Tibial artery (tissue), 1 donor: ENCODE measurements around a stretch of chr3.

GRCh38 chr3:123346610-123347281 lies 102.1 kb downstream of the ADCY5 start:
- PRO-cap = bidirectional peak, plus-strand start at chr3:123347033, minus-strand start at chr3:123346740

DNA sequence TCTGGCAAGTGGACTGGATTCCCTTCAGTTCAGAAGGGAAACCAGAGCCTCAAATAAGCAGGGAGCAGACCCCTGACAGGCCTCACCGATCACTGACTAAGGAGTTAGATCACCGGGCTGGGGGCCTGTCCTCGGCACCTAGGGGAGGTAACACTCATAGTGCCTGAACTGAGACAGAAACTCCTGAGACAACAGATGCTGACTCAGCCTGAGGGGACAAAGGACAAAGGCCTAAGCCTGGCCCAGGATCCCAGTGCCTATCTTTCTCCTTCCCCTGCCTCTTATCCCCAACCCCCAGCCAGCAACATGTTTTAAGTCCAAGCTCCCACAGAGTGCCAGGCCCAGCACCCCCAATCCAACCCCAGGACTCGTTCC lies 37.6 kb downstream of the ADCY5 start:
- PRO-cap = no peak

DNA sequence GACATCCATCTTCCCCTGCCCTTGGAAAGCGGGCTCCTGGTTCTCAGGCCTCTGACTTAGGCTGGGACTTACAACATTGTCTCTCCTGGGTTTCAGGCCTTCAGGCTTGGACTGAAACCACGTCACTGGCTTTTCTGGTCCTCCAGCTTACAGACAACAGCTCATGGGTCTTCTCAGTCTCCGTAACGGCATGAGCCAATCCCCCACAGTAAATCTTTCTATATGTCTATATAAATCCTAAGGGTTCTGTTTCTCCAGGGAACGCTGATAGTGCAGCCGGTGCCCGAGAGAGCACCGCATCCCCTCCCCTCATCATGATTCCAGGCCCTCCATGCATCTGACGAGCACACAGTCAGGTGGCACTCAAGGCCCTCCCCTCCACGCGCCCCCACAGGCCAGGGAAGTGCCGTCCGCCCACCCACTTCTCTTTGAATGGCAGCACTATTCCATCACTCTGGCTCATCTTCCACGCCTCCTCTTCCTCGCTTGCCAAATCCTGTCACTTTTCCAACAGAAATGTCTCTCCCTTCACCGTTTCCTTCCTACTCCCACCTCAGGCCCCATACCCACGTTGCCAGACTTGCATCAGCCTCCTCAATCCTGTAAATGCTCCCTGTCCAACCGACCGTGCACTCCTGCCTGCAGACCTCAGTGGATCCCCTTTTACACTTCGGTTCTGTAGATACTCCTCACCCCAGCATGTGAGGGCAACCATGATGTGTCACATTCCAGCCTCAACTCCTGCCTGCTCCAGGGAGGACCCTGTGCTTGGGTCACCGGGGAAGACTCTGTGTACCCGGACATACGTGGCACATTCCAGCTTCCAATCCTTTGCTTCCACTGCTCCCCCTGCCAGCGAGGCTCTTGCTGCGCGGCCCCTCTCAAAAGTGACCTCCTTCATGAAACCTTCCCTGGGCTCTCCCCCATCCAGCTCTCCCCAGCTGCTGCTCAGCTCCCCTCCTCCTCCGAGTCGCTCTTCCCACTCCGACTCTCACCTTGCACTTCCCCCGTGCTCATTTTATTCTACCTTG lies 29.7 kb downstream of the ADCY5 start:
- PRO-cap = no peak

GRCh38 chr3:123447324-123448446 lies 1.2 kb downstream of the ADCY5 start:
- PRO-cap = bidirectional peak, plus-strand start at chr3:123447568, minus-strand start at chr3:123447531; bidirectional peak, plus-strand start at chr3:123448215, minus-strand start at chr3:123448064

- PRO-cap = no peak
Measured at GRCh38 chr3:123450745-123451445, 2.0 kb upstream of the ADCY5 start.

DNA sequence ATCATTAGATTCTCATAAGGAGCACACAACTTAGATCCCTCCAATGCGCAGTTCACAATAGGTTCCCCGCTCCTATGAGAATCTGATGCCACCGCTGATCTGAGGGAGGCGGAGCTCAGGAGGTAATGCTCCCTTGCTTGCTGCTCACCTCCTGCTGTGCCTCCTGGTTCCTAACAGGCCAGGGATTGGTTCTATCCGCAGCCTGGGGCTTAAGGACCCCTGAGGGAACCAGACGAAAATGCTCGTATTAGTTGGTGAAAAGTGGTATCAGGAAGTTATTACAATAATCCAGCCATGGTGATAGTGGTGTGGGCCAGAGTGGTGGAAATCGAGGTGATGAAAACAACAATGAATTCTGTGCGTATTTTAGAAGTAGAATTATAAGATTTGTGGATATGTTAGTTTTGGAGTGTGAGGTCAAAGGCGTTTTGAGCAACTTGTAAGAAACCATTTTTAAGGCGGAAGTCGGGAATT lies 1.4 kb upstream of the HACD2 start:
- PRO-cap = no peak

GRCh38 chr3:123610275-123610817 lies 25.5 kb upstream of the HACD2 start:
- PRO-cap = no peak

DNA sequence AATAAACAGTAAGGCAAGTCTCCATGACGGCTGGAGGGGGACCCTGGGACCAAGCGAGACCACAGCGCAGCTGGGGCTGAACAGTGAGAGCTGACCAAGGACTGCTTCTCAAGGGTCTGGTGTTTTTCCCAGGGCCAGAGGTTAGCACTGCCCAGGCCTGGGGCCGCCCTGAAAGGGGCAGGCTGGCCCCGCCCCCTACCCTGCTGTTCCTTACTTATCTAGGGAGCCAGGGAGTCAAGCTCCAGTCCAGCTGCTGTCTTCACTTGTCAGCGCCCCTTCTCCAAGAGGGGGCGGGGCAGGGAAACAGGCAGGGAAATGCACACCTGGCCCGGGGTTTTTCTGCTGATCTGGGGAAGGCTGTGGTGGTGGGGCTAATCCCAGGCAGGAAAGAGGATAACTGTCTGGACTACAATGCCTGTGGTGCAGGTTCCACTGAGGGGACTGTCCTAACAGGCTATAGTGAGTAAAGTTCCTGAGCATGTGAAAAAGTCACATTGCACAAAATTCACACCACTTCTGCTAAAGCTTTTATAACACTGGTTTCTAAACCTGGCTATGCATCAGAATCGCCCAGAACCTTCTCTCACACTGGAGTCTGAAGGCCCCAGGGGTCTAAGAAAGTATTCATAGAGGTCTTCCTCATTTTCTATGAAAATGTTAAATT lies 51.7 kb upstream of the HACD2 start:
- PRO-cap = no peak

GRCh38 chr3:123658089-123658624 lies 73.3 kb upstream of the HACD2 start:
- PRO-cap = no peak

- PRO-cap = bidirectional peak, plus-strand start at chr3:123661180, minus-strand start at chr3:123660963
Measured at GRCh38 chr3:123660656-123661526, 76.0 kb upstream of the HACD2 start.

DNA sequence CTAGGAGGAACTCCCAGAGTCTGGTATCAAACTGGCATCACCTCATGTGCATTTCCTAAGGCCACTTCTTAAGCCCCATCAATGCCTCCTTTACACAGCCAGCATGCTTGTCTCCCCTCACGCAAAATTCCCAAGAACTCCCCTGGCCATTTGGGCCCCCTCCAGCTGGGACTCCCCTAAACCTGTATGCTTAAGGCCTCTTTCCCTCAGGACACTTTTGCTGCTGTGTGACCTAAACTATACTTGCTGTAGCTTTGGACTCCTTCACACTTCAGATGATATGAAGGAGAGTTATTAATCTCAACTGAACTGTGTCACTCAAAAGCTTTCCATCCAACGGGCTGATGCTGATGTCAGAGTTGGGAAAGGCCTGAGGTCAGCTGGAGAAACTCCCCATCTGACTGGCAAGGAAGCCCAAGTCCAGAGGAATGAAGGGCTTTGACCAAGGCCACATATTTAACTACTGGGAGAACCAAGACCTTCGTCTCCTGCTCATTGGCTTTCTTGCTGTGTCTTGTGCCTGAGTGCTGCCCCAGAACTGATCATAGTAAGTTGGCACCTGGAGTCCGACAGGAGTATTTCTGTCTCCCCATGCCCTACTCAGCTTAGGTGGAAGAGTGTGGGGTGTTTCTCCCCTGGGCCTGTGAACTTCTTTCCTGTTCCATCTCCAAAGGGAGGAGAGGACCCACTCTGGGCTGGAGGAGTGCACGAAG lies 92.2 kb upstream of the HACD2 start:
- PRO-cap = bidirectional peak, plus-strand start at position 423 of the sequence, minus-strand start at position 275 of the sequence; unidirectional peak, minus-strand start at position 430 of the sequence

GRCh38 chr3:124034865-124035384 lies 1.8 kb downstream of the KALRN start:
- PRO-cap = no peak

GRCh38 chr3:124066826-124067769 lies 33.9 kb downstream of the KALRN start:
- PRO-cap = no peak

GRCh38 chr3:124234757-124235277 lies 201.6 kb downstream of the KALRN start:
- PRO-cap = no peak

DNA sequence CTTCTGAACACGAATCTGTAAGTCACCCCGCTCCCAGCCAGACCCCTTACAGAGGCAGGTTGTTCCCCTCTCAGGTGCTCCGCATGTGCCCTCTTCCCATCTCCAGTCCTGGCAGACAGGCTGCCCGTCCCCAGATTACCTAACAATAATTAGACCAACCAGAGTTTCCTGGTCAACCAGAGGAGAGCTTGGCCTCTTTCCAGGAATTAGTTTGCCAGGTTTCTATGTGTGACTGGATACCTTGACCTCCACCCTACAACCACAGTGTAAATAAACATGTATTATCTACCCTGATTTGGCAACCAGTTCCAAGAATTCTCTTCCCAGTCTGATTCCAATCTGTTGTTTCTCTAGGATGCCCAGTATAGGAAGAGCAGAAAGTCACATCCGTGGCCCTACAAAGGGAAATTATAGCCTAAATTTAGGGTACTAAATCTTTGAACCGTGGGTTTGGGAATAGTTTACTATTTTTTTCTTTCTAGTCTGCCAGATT lies 178.0 kb upstream of the UMPS start:
- PRO-cap = no peak

GRCh38 chr3:124620457-124621024 lies 109.7 kb upstream of the UMPS start:
- PRO-cap = no peak

DNA sequence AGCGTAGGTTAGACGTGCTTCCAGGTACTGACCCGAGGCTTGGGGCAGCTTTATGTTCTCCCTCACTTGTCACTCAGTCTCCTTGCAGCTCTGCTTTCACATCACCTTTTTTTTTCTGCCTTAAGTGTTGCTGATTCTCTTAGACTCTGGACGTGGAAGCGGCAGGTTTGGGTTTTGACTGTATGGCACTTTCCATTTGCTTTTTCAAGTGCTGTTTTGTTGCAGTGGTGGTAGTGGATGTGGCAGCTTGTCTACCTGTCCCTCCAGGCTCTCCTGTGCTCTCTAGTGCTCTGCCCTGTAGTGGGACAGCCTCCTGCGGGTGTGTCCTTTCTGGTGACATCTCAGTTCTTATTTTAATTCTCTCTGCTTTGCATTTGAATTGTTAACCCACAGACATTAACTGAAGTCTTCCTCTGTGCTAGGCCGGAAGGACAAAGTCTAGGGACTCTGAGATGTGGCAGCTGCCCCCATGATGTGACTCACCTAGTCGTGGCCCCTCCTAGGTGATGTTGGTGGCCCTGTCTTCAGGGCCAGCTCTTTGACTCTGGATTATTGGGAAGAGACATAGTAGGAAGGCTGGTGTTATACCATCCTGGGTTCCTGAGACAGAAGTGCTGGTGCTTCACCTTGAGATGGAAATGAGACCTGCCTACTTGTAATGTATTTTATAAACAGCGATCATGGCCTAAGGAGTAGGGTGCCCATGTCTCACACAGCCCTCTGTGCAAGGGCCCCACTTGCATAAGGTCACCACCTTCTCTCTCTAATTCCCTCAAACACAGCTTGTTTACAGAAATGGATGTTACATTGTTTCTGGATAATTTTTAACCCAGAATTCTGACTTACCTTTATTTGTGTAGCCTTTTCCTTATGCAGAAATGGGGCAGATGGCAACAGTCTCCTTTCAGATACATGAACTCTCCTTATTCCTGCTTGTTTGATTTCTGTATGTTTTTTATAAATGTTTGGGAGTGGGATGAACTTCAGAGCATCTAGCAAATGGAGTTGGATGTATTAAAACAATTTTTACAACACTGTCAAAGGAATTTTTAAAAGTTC lies 95.3 kb upstream of the UMPS start:
- PRO-cap = no peak

- PRO-cap = no peak
Measured at GRCh38 chr3:124757591-124757971, 27.3 kb downstream of the UMPS start.

DNA sequence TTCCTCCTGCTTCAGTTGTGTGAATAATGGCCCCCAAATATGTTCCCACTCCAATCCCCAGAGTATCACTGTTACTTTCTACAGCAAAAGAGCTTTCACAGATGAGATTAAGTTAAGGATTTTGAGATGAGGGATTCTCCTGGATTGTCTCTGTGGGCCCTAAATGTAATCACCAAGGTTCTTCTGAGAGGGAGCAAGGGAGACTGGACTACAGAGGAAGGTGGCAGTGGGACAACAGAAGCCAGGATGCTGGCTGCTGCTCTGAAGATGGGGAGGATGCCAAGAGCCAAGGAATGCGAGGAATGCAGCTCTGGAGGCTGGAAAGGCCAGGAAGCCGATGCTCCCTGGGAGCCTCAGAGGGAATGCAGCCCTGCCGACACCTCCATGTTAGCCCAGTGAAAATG lies 43.9 kb downstream of the UMPS start:
- PRO-cap = no peak

- PRO-cap = unidirectional peak, plus-strand start at chr3:124813016
Measured at GRCh38 chr3:124812644-124813268, 74.4 kb downstream of the ITGB5 start.